Metastatic Pancreatic Carcinoma in the Ovary (tissue), 1 donor: ENCODE measurements around a stretch of chr20.

DNA sequence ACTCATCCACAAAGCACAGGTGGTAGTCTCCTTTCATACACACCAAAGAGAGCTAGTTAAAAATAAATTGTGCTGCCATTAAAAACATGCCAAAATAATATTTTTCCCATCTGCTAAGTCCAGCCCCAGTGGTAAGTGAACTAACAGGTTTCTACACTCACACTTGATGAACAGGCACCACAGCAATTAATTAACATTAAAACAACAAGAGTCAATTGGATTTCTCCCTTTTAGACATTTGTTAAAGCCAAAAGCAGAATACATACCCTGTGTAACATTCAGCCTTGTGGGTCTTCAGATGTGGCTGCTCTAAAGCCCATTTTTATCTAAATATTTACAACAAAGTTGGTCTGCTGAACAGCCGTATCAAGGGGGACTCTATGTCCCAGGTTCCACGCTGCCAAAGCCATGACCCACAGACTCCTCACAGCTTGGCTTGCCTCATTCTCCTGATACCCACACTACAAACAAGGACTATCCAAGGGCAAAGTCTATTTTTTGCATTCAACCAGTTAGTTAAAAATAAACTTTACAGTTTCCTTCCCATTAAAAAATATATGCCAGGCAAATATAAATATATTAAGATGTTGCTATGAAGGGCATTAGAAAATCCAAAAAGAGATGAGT, 490.5 kb downstream of the BMP2 start:
- PRO-cap: no peak

DNA sequence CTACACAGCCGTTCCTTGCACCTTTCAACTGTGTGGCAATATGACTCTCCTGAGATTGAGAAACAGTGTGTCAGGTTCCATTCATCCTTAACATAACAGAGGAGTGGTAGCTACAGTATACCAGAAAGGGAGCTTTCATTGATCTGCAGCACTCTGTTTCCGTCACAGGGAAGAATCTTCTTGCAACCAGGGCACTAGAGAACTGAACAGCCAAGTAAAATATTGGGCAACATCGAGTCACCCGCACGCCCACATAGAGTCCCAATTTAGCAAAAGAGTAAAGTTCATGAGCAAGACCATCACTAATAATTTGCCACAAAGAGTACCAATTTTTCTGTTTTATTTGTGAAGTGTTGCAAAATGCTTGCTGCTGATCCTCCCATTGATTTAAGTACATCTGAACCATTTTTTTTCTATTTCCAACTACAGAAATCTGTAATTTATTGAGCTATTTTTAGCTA, 354.9 kb downstream of the HAO1 start:
- PRO-cap: no peak

- PRO-cap: no peak
Observed at GRCh38 chr20:7803561-7804345, 136.5 kb downstream of the HAO1 start.

DNA sequence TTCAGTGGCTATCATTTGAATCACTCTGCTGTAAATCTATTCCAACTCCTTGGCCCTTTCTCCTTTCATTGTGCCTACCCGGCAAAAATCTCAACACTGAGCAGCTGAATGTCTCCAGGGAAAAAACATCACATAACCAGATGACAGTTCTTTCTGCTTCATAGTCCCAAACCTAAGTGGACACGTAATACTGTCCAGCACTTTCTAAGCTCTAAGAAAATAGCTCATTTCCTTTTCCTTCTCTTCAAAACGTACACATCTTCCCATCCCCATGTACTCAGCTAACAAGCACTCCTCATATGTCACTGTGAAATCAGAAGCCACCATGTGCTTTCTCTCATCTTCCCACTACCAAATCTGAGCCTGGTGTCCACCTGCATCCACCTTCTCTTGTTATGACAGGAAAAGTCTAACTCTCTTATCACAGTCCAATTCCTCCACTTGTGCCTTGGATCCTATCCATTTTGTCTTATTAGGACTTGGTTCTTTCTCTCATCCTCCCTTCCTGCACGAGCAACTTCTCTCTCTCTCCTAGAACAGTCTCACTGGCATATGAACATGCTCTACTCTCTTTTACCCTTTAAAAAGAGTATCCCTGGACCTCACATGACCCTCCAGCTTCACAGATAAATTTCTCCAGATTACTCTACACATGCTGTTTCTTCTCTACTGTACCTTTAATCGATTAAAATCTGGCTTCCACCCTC, 23.2 kb downstream of the TMX4 start:
- PRO-cap: no peak

- PRO-cap: no peak
Observed at GRCh38 chr20:7999497-8000132, 19.9 kb downstream of the TMX4 start.

DNA sequence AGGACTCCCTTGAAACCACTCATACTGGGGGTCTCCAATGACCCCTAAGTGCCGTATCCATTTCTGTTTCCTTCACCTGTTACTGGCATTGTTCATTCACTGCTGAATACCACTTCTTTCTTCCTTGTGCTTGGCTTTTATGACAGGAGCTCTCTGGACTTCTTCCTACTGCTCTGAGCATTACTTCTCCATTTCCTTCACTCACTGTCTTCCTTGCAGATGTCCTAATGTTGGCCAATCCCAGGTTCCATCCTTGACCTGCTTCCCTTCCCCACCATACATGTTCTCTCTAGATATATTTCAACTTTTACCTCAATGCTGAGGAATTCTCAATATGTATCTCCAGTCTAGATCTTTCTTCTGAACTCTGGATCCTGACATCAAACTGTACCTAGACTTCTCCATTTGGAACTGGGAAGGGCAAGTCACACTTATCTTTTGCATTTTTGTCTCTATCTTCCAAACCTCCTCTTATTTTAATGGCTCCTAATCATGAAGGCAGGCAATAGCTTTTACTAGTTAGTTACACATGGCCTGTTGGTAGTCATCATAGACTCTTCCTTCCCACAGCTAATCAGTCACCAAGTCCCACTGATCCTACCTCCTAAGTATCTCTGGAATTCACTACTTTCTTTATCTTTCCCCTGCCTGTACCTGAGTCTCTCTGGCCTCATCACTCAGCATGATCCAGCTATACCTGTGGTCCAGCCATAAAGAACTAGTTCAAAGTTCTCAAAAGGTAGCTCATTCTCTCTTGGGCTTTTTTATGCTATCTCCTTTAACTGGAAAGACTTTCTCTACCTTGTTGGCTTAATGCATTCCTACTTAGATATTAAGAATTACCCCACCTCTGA, 18.9 kb downstream of the TMX4 start:
- PRO-cap: no peak

DNA sequence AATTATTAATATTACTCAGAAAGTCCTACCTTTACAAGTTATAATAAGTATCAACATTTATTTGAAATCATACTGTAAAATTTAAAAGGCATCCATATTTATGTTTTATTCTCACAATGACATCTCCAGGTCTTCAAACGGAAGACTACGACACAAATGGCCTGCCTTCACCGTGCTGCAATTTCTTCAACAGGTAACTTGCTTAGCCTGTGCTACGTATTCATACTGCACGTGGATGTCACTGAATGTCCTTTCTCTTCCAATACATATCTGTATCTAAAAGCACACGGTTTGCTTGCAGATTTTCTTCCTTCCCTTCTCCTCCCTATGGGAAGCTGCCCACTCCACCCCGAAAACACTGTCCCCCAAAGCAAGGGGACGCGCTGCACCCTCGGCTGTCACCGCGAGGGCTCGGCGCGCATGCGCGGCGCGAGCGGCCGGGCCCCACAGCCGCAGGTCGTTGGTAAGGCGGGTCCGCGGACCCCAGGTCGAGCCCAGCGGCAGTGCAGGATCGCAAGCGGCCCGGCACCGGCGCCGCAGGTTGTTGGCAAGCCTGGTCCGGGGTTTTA, 713 bp downstream of the TMX4 start:
- PRO-cap: bidirectional peak, plus-strand start at position 449 of the sequence, minus-strand start at position 403 of the sequence

DNA sequence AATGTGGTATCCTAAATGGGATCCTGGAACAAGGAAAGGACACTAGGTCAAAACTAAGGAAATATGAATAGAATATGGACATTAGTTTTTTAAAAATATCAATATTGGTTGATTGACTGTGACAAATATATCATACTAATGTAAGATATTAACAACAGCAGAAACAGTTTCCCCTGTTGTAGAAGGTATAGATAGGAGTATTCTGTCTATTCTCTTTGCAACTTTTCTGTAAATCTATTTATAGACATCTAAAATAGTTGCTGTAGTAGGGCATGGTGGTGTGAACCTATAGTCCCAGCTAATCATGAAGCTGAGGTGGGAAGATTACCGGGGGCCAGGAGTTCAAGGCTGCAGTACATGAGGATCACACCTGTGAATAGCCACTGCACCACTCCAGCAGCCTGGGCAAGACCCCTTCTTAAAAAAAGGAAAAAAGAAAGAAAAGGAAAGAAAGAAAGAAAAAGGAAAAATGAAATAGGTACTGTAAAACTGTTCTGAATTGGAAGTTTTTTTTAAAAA, 276.0 kb downstream of the PLCB1 start:
- PRO-cap: no peak

- PRO-cap: no peak
Observed at GRCh38 chr20:8472591-8473422, 340.7 kb downstream of the PLCB1 start.

- PRO-cap: no peak
Observed at GRCh38 chr20:8600986-8601215, 468.0 kb upstream of the PLCB4 start.

GRCh38 chr20:8717514-8717916, 351.4 kb upstream of the PLCB4 start:
- PRO-cap: no peak

DNA sequence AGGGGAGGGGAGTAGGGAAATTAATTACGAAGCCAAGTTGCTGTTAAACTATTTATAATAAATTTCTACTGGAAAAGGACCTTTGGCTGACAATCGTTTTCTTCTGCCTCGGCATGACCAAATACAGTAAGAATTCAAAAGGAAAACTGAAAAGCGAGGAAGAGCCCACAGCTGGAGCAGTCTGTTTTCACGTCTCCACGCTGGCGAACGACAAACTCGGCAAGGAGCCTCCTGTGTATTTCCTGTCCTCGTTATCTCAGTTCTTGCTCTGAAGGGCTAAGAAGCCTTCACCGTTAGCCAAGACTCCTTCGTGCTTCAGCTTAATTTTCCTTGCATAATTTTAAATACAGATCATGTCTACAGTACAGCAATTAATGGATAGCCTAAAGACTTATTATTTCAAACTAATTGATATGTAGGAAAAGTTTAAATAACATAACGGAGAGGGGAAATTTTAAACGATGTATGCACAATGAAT, 214.3 kb upstream of the PLCB4 start:
- PRO-cap: no peak

- PRO-cap: unidirectional peak, minus-strand start at chr20:9515878
Observed at GRCh38 chr20:9515611-9516238, 1.3 kb downstream of the LAMP5 start.

GRCh38 chr20:10423681-10424178, 10.3 kb downstream of the MKKS start:
- PRO-cap: no peak

- PRO-cap: no peak
Observed at GRCh38 chr20:10557628-10558188, 116.1 kb downstream of the JAG1 start.

- PRO-cap: no peak
Observed at GRCh38 chr20:10637628-10637948, 36.2 kb downstream of the JAG1 start.

GRCh38 chr20:10665547-10666150, 8.2 kb downstream of the JAG1 start:
- PRO-cap: no peak

GRCh38 chr20:10674084-10674298, 192 bp upstream of the JAG1 start:
- PRO-cap: bidirectional peak, plus-strand start at chr20:10674176, minus-strand start at chr20:10673999

GRCh38 chr20:10711195-10711754, 37.5 kb upstream of the JAG1 start:
- PRO-cap: no peak

- PRO-cap: no peak
Observed at GRCh38 chr20:10856186-10856918, 182.6 kb upstream of the JAG1 start.